Mucosa of descending colon (tissue), 1 donor: ENCODE measurements around a stretch of chr2.

- PRO-cap, result no peak
Measured at GRCh38 chr2:219460170-219461714, 26.1 kb downstream of the SPEG start.

DNA sequence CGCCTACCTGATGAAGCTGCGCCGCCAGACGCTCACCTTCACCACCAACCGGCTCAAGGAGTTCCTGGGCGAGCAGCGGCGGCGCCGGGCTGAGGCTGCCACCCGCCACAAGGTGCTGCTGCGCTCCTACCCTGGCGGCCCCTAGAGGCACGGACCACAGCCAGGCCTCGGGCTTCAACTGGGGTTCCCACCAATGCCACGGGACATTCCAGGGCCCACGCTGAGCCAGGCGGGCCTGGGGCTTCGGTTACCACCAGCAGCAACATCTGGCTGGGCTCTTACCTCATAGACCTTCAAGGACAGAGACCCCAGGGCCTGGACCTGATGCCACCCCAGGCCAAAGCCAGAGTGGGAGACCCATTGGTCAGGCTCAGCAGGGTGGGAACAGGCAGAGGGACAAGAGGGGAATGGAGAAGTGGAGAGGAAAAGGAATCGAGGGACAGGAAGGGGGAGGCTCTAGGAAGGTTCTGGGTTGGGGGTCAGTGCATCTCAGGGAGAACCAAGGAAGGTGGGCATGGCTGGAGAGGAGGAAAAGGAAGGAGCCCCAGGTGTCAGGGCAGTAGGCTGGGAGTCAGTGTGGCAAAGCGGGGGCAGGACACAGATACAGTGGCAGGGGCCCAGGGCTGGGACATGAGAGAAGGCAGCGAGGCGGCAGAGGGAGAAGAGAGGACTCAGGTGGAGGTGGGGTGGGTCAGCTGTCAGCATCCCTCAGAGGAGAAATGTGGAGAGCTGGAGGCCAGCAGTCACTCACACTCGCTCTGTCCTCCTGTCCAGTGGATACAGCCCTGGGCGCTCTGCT is 3.1 kb upstream of the SPEGNB start:
- PRO-cap, result no peak

GRCh38 chr2:219541577-219542221 is 1.9 kb downstream of the CHPF start:
- PRO-cap, result unidirectional peak, plus-strand start at chr2:219542021

- PRO-cap, result no peak
Measured at GRCh38 chr2:219544239-219544508, 346 bp downstream of the TMEM198 start.

DNA sequence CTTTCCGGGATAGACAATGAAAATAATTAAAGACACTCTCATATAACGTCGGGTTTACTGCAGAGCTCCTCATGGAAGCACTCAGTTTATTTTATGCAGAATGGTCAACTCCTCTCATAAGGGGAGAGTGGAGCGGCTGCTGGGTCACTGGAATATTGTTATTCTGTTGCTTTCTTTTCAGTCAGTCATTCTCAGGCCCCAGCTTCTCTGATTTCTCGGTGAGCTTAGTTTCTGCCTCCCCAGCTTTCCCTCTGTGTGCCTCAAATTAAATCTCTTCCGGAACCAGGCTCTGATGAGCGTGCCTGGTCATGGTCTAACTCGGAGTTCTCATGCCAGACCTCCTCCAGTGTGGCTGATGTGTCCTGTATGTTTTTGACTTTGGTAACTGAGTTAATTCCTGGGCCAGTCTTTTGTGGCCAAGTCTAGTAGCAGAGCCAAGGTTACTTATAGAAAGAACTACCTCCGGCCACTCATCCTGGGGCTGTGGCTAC is 5.0 kb upstream of the STK11IP start:
- PRO-cap, result no peak

DNA sequence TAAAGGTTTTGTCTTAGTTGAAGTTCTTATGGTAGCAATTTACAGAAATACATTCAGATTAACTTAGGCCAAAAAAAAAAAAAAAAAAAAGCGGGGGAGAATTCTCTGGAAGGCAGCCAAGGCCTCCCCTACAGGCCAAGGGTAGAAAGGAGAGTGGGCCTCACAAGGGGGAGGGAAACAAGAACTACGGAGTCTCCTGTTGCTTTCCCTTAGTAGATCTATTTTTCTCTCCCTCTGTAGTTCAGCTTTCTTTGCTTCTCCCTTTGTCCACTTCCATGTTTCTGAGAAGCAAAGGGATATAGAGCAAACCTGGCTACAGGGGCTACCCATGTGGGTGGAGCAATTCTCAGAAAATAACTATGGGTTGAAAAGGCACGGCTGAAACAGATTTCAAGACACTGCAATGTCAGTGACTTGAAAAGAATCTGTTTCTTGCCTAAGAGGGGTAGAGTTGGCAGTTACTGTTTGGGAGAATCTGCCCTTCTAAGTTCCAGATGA is 2.3 kb upstream of the STK11IP start:
- PRO-cap, result no peak

DNA sequence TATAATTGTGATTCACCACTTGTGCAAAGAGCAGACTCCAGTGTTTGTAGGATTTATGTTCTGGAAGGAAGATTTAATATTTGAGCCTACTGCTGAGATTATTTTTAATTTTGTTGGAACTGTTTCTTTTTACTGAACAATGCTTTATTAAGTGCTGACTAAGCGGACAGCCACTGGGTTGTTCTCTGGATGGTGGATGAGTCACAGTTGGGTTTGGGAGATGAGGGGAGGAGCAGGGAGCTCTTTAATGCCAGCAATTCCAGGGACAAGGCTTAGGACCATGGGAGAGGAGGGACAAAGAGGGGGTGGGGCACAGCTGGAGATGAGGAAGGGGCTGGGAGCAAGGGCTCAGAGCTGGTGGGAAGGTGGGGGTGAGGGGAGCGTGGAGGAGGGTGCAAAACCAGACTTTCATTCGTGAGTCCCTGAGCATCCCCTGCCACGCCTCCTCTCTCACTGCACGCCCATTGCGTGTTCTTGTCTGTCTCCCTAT is 18.2 kb downstream of the SLC4A3 start:
- PRO-cap, result no peak

DNA sequence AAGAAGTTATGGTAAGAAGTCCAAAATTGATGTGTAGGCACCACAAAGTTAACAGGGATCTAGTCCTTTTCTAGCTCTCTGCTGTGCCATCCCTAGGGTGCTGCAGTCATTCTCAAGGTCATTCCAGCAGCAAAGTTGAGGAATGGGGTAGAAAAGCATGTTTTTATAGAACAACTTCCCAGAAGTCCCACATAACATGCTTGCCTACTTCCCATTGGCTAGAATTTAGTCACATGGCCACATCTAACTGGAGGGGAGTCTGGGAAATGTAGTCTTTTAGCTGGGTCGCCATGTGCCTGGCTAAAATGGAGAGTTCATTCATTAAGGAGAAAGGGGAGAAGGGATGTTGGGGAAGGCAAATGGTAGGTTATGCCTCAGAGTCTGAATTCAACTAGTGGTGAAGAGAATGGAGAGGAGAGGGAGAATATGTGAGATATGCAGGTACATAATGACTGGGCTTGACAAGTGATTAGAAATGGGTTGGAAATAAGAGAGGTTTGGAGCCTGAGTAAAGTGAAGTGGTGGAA is 85.7 kb downstream of the SLC4A3 start:
- PRO-cap, result no peak

DNA sequence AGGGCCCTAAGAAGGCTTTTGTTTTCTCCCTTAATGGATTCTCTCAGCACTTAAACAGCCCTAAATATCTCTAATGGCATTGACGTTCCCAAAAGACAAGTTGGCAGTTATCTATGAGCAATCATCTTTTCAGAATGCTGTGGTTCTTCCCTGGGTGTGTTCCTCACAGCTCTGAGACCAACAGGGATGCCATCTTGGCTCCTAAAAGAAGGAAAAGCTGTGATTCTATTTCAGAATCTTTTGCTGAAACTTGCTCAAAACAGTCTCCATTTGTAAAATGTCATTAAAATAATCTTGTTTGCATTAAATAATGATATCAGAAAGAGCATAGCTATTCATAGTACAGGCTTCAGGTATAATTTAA is 616.2 kb downstream of the EPHA4 start:
- PRO-cap, result no peak

GRCh38 chr2:221520038-221520501 is 52.0 kb downstream of the EPHA4 start:
- PRO-cap, result no peak

DNA sequence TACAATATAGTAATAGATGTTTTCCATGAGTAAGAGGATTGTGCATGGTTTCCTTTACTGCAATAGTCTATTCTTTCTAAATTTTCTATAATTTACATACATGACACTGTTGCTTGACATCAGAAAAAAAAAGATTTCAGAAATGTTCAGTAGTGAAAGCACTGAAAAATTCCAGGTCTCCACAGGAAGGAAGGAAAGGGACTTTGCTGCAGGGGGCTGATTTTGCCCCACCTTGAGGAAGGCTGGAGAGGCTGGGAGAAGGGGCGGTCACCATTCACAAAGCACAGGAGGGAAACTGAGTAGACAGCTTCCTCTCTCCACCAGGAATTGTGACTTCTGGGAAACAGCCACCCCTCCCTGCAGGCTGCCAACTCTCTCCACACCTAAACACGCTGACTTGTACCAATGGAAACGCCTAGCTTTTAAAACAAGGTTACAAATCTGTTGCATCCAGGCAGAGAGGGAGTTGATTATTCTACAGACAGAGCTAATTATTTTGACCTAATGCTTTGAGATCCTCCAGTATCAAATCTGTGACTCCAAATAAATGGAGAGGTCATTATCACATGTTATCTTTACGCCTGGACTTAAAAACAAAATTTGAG is 42.9 kb downstream of the EPHA4 start:
- PRO-cap, result no peak

DNA sequence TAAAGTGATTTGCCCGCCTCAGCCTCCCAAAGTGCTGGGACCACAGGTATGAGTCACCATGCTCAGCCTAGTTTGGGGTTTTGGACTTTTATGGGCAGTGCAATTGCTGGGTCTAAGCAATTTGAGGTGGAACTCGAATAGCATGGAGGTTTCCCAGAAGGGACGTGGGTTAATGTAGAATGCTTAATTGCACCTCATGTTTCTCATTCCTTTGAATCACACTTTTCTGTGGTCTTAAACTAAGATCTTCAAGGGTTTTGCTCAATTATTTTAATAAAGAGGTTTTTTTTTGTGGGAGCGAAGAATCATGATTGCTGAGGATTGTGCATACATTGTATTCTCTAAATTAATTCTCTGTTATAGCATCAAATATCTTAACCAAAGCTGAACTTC is 102.4 kb upstream of the EPHA4 start:
- PRO-cap, result no peak

DNA sequence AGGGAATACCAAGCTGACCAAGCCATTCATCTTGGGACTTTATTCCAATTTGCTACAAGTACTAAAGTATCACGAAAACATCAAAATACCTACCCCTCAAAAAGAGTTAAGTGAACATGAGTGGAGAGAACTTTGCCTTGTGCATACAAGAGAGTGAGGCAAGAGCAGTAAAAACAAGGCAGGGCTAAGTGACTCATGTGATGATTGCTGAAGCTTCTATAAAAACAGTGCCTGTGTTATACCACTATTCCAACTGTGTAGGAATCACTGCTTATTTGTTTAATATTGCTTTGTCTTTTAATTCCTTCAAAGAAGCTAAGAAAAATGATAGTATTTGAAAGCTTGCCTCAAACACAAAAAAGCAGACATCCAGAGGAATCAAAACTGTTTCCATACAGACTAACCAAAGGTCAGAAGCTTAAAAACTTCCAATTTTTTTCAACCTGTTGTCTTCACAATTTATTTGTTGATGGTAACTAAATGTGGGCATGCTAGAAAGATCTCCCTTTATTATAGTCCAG is 61.1 kb downstream of the FARSB start:
- PRO-cap, result no peak

DNA sequence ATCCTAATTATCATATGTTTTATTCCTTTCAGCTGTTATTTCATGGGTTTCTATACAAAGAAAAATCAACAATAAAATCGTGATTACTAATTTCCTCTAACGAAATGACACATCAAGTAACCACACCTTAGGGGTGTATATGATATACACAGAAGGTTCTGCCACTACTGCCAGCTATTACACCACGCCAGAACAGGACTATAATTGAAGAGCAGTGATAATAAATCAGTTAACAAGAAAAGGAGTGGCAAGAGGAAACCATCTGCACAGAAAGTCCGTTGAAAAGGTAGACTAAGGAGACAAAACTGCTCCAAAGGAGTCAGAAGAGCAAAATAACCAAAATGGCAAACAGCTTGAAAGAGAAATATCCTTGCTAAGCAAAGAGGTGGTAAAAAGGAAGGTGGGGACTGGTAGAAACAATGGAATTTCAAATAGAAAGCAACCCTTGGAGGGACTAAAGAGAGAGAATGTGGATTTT is 3.0 kb downstream of the FARSB start:
- PRO-cap, result unidirectional peak, plus-strand start at position 167 of the sequence; unidirectional peak, plus-strand start at position 232 of the sequence; unidirectional peak, plus-strand start at position 289 of the sequence

DNA sequence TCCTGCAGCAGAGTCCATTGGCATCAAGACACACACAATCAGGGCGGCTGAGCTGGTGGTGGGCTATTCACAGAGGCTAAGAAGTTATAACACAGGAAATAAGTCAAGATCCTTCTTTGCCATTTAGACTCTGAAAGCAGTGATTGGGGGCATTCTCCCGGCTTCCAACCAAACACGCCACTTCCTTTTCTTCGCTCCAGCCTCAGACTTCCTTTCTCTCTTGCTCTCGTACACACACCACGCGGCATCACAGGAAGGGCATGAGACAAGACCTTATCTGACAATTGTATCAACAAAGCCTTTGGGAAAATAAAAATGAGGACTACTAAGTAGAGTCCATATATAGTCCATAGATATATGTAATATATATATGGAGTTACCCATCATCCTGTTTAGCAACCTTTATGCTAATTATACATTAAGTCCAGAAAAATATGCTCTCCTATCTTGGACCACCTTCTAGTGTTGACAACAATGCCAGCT is 72.1 kb downstream of the MOGAT1 start:
- PRO-cap, result no peak

DNA sequence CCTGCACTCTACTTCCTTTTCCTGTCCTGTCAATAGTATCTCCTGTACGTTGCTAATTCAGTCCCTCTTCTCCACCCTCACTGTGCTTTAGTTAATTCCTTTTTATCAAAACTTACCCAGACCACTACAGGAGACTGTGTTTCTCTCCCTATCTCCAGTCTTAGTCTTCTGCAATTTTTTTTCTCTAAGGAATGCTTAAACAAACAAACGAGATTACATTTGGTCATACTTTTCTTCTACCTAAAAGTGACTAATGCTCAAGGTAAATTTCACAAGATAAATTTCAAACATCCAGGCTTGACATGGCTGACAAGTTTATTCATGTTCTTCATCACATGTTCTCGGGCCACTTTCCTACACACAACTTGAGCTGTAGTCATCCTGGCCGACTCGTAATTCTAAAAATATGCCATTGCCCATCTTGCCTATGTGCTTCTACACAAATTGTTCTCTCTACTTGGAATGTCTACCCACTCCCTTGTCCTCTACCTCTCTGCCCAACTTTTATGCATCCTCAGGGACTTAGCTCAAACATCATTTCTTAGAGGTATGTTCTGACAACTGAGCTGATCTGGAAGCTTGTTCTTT is 23.2 kb upstream of the ACSL3 start:
- PRO-cap, result no peak

DNA sequence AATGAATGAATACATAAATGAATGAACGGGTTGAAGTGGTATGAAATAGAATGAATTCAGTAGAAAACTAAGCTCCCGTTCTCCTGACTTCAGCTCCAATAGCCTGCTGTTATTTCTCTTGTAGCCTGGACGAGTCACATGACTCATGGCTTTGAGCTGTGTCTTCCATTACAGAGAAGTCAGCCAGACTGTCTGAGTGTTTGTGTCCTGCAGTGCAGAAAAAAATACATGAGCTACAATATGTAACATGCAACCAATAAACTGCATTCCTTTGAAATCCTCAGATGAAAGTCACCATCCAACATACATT is 21.2 kb downstream of the SCG2 start:
- PRO-cap, result no peak

- PRO-cap, result no peak
Measured at GRCh38 chr2:223598417-223599259, 3.5 kb downstream of the SCG2 start.

DNA sequence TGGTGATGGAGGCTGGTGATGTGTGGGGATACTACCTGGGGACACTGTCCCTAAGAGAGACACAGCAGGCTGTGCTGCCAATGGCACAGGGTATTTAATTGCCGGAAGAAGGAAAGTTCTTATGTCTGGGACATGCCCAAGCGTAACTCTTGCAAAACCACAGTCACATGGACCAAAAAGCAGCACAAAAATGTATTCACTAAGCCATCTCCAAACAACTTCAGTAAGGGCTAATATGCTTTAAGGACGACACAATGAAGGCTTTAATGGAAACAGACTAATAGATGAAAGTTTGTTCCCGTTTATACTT is 49.7 kb upstream of the AP1S3 start:
- PRO-cap, result no peak

DNA sequence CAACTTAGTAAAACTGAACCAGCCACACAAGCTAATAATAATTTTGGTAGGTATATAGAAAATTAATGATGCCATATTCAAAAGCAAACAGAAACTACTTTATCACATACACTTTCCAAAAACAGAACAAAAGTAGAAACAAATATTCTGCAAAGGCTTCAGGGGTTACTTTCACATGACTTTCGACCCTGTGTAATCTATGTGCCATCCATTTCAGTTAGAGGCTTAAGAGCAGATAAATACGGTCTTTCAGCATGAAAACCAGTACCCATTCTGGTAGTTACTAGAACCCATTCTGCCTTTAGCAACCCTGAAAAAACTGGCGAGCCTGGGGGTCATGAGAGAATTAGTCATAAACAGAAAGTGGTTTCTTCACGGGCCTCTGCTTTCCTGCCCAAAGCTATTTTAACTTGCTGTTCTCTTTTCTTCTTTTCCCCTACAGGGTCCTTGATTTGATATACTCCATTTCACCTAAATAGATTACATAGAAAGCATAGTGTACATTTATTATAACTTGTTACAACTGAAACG is 48.4 kb downstream of the WDFY1 start:
- PRO-cap, result no peak